Tibial nerve (tissue), 3 donors: ENCODE measurements around the genes PODNL1 and C19orf67.

GRCh38 chr19:13696435-13696932, 51.2 kb upstream of the YJU2B start:
- PRO-cap, result no peak
- RAMPAGE, long total RNA, 3 experiments, result no peak in any of the 3 experiments

- PRO-cap, result no peak
- RAMPAGE, long total RNA, 3 experiments, result no peak in any of the 3 experiments
These were observed 45.2 kb upstream of the YJU2B start for GRCh38 chr19:13702458-13702850.

- PRO-cap, result no peak
- RAMPAGE, long total RNA, 3 experiments, result no peak in any of the 3 experiments
These were observed 5.5 kb downstream of the C19orf53 start for GRCh38 chr19:13779665-13780318.

DNA sequence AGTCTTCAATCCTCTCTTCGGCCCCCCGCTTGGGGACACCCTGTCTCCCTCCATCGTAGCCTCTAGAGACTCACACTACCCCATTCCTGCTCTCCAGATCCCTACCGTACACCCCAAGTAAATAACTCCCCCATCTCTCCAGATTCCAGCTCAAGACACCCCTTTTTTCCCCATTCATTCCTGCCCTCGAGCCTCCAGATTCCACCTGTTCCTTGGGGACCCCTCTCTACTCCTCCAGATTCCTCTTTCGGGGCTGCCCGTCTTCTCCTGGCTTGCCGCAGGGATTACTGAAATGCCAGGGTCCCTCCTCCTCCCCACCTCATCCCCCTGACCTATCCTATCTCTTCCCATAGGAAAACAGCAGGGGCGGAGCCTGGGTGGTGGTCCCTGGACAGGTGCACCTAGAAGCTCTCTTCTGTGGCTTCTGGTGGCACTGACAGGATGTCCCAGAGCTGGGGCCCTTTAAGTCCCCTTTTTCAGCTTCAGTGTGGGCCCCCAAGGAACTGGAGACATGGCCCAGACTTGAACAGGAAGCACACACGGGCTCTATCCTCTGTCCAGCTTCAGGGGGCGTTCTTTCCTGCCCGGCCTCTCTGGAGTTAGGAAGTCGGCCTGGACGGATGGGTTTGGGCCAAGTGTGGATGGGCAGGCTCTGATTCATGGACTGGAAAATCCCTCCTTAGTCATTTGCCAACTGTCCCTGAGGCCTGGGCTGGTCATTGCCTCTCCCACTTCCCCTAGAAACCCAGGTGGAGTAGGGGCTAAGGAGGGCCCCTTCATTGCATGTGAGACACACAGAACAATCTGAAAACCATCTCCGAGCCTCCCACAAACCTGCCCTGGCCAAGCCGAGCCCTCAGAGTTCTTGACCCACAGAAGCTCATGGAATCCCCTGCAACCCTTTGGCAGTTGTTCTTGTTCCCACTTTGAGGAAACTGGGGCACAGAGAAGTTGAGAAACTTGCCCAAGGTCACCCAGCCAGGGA, 1.3 kb downstream of the ZSWIM4 start:
- PRO-cap, result no peak
- RAMPAGE, long total RNA, 3 experiments, result no peak in any of the 3 experiments

DNA sequence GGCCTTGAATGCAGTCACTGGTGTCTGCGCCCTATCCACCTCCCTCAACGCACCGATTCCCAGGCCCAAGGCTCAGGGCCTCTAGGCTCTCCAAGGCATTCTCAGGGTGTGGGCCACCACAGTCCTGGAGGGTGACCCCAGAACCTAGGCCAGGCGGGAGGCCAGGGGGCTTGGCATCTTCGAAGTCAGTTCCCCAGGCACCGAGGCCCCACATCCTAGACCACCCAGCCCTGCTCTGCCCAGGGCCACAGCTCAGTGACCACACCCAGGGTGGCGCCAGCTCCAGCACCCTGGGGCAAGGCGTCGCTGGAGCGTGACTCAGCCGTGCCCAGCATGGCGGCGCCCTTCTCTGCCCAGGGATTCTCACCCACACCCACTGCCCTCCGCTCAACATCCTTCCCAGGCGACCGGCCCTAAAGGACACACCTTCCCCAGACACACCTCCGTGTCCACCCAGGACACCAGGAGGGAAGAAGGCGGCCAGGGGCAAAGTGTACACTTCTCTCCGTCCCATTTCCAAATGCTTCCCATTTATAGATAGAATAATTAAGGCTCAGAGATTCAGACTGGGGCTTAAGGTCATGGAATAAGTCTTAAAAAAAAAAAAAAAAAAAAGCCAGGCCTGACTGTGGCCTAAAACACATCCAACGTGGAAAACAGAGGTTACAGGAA, 36.5 kb upstream of the NANOS3 start:
- PRO-cap, result bidirectional peak, plus-strand start at position 360 of the sequence, minus-strand start at position 257 of the sequence
- RAMPAGE, long total RNA, 3 experiments, result no peak in any of the 3 experiments

GRCh38 chr19:13843256-13844055, 33.5 kb upstream of the NANOS3 start:
- PRO-cap, result bidirectional peak, plus-strand start at chr19:13843871, minus-strand start at chr19:13843756
- RAMPAGE, long total RNA, 3 experiments, result no peak in any of the 3 experiments

- PRO-cap, result no peak
- RAMPAGE, long total RNA, 3 experiments, result no peak in any of the 3 experiments
These were observed 12.0 kb upstream of the NANOS3 start for GRCh38 chr19:13864845-13865476.

DNA sequence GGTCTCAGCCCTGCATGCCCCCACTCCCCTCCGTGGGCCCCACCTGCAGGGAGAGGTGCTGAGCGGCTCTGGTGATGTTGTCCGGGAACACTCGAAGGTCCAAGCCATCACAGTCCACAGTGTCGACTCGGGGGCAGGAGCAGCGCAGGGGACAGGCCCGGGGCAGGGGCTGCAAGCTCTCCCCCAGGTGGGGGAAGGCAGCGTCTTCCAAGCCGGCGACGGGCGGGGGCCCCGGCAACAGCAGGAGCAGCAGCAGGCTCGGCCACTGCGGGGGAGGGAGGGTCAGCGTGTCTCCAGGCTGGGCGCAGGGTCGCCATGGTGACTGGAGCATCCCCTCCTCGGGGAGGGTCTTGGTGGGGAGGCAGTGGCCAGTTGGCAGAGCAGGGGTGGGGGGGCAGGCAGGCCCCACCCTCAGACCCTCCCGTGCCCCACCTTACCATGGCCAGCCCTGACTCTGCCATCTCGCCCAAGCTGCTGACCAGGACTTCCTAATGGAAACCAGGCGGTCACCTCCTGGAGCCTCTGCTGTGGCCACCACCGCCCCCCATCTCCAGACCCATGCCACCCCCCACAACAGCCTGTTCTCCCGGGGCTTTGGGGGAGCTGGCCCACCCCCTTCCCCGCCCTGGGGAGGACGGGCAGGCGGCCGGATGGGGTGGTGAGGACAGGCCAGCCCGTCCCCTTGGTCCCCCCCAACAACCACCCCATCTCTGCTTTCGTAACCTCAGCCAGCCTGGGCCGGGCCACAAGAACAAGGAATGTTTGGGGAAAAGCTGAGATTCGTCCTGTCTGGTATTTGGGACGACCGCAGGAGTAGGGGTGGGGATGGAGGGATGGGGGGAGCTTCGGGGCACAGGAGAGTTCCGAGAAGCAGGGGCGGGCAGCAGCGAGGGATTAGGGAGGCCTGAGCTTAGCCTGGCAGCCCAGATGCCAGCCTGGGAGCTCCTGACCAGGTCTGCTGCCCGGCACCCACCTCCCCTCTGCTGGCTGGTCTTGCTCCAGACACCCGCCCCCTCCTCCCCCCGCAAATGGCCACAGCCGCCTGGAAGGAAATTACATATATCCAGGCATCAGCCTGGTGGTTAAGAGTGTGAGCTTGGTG, at the start of gene PODNL1:
TSS of gene PODNL1 (minus strand) at position 676 of the 1,102 bp plus-strand sequence.
- PRO-cap, result no peak
- RAMPAGE, long total RNA, 3 experiments, result start-site peak on the minus strand in 2 of 3 experiments, centred at positions 380 to 574 of the sequence, 15 to 17 reads per replicate

GRCh38 chr19:13951911-13952288, 409 bp upstream of the DCAF15 start:
- PRO-cap, result bidirectional peak, plus-strand start at chr19:13952490, minus-strand start at chr19:13952167
- RAMPAGE, long total RNA, 3 experiments, result no peak in any of the 3 experiments

DNA sequence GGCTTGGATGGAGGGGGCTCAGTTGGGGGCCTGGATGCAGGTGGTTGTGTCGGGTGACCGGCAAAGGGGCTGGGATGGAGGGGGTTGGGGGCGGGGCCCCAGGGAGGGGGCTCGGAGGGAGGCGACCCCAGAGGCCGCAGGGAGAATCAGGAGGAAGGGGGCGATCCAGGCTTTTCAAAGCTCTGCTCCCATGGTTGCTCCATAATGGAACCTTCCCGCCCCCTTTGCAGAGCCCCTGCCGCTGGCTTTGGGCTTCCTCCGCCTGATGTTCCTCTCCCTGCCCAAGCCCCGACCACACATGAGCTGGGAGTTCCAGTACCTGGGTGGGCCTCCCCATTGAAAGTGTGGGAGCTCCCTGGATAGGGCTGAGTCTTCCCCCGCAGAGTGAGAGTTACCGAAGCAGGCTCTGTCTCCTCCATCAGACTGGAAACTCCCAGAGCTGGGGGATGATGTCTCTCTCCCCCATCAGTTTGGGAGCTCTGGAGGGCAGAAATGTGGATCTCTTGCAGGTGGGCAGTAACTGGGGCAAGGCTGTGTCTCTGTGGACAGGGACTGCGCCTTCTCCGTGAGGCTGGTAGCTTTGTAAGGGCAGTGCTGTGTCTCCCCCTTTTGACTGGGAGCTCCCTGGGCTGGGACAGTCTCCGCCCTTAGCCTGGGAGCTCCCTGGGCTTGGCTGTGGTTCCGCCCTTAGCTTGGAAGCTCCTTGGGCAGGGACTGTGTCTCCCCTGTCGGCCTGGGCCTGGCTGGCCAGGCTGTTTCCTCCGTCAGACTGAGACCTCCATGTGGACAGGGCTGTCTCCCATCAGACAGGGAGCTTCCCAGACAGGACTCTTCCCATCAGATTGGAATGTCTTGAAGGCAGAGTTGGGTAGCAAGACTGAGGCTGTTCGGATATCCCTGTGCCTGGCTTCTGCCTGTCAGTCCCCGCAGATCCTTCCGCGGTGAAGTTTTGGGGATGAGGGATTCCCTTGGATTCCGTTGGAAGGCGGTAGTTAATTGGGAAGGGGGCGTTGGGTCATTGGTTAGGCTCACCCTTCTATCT, 812 bp downstream of the DCAF15 start:
- PRO-cap, result no peak
- RAMPAGE, long total RNA, 3 experiments, result no peak in any of the 3 experiments

DNA sequence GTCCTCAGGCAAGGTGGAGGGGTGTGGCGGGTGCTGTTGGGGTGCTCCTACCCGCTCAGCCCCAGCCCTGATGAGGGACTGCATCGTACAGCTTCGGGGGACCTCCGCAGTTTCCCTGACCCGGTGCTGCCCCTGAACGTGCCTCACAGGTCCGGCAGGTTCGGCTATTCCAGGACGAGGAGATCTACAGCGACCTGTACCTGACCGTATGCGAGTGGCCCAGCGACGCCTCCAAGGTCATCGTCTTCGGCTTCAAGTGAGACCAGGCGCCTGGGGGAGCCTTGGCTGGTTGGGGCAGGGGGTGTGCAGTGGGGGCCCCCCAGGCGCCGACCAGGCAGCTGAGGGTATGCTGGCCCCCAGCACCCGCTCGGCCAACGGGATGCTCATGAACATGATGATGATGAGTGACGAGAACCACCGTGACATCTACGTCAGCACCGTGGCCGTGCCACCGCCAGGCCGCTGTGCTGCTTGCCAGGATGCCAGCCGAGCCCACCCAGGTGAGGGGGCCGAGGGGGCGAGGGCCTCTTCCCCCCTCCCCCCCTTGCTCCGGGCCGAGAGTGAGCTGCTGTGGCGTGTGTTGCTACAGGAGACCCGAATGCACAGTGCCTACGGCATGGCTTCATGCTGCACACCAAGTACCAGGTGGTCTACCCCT, 3.6 kb downstream of the DCAF15 start:
- PRO-cap, result no peak
- RAMPAGE, long total RNA, 3 experiments, result no peak in any of the 3 experiments

DNA sequence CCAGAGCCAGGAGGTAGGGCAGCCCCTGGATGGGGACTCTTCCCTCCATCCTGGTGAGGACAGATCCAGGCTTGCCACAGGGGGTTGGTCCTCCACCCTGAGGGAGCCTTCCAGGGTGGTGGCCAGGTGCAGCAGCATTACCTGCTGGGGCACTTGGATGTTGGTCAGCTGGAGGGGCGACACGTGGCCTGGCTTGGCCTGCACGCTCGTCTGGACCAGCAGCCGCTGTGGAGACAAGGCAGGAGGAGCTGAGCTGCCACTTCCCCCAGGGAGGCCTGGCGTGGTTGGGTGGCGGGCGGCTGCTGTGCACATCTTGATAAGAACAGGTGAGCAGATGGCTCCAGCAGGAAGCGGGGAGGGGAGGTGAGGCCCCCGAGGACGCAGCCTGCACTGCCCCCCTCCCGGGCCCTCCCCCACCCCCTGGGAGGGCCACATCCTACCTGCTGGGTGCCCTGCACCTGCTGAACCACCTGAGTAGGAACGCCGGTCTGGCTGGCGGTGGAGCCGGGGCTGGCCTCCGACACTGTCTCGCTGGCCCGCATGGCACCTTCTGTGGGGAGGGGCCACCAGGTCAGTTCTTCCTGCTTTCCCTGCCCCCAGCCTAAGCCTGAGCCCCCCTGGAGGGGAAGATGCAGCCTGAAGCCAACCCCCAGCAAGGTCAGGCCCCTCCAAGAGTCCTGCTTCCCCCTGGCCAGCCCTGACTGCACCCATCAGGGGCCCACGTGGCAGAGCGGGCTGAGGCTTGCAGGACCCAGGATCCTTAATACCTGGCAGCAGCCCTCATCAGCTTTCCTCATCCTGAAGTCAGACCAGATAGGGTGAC, 22.9 kb downstream of the RFX1 start:
- PRO-cap, result no peak
- RAMPAGE, long total RNA, 3 experiments, result no peak in any of the 3 experiments

DNA sequence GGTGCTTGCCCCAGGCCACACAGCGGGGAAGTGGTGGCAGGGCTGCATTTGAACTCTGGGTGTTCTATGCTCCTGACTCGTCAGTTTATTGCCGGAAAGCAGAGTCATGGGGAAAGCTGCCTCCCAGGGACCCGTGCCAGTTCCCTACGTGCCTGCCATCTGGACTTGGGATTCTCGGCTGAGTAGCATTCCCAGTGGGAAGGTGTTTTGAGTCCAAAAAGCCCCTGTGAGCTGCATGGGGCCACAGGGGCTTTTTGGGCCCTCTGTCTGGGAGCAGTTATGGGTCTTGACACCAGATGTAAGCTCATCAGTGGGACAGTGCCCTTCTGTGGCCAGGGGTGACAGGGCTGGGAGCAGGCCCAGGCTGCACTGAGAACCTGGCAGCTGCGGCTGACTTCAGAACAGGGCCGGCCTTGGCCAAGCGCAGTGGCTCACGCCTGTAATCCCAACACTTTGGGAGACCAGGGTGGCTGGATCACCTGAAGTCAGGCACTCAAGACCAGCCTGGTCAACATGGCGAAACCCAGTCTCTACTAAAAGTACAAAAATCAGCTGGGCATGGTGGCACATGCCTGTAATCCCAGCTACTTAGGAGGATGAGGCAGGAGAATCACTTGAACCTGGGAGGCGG, 10.9 kb downstream of the RFX1 start:
- PRO-cap, result no peak
- RAMPAGE, long total RNA, 3 experiments, result no peak in any of the 3 experiments

GRCh38 chr19:14073262-14073939, 815 bp downstream of the MISP3 start:
- PRO-cap, result bidirectional peak, plus-strand start at chr19:14073762, minus-strand start at chr19:14073476
- RAMPAGE, long total RNA, 3 experiments, result start-site peak on the plus strand in 2 of 3 experiments, at chr19:14073712-14073824 at its widest, 12 to 34 reads per replicate

DNA sequence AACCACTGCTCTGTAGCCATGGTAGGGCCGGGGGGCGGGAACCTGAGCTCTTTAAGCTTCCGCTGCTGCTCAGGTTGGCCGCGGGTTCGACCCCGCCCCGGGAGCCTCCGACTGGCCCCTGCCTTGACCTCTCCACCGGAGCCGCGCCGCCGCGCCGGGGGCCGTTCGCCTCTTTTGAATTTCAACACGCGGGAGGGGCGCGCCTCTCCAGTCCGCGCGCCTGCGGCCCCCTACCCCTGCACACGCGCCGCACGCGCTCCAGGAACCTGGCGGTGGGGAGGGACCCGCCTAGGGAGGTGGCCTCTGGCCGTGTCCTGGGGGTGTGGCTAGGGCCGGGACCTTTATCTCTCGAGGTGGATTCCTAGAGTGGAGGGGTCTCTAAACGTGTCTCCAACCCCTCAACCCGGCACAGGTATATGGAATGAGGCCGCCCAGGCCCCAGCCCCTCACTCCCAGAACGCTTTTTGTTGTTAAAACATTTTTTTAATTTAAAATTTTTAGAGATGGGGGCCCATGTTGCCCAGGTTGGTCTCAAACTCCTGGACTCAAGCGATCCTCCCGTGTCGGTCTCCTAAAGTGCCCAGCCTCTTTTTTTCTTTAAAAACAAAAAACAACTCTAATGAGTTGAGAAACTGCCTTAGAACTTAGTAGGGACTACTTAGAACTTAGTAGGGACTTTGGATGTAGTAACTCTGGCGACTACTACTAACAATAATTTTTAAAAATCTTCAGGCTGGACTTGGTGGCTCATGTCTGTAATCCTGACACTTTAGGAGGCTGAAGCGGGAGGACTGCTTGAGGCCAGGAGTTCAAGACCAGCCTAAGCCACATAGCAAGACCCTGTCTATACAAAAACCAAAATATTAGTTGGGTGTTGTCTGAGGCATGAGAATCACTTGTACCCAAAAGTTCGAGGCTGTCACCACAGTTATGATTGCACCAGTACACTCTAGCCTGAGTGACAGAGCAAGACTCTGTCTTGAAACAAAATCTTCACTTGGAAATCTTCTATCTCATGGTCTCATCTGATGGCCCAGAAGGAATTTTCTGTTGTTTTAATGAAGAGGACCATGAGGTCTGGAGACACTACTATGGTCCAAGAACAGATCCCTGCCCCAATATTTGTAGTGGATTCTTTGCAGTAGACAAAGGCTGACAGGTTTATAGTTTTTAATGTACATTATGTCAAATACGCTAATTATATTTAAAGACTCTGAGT, at the start of gene C19orf67:
TSS of gene C19orf67 (minus strand) at position 176 of the 1,219 bp plus-strand sequence.
- PRO-cap, result no peak
- RAMPAGE, long total RNA, 3 experiments, result no peak in any of the 3 experiments

DNA sequence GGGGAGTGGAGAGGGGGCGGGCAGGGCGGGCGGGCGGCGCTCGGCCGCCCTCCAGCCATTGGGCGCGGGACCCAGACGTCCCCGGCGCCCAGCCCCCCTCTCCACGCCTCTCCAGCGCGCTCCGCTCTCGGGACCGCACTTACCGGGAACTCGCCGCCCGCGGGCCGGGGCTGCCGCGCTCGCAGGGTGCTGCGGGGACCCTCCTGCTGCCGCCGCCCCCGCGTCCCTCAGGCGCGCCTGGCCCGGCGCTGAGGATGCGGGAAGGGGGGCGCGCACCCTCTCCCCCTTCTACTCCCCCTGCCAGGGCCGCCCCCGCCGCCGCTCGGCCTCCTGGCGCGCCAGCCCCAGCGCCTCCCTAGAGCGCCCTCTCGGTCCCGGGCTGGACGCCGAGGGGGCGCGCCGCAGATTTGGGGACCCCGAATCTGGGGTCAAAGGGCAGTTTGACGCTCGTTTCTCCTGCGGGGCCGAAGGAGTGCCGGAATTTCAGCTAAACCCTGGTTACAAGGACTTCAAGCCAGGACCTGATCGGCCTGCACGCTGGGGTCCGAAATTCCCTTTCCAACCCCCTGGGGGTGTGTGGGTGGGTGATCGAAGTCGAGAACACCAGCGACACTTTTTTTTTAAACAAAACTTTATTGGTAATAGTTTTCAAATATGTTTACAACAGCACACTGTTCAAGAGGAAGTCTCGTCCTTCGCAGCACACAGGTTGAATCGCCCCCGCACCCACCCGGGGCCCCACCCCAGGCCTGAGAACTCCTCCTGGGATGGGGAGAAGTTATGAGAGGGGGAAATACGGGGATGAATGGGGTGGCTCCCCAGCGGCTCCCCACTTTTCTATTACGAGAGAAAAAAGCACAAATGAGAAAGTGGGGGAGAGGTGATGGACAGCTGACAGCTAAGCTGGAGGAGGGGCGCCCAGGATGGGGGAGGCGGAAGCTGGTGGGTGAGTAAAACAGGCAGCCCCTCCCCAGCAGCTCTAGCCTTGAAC, 5.8 kb upstream of the C19orf67 start:
- PRO-cap, result bidirectional peak, plus-strand start at position 138 of the sequence, minus-strand start outside the sequence
- RAMPAGE, long total RNA, 3 experiments, result no peak in any of the 3 experiments

GRCh38 chr19:14125243-14125834, 7.8 kb upstream of the PRKACA start:
- PRO-cap, result no peak
- RAMPAGE, long total RNA, 3 experiments, result no peak in any of the 3 experiments

- PRO-cap, result no peak
- RAMPAGE, long total RNA, 3 experiments, result no peak in any of the 3 experiments
These were observed 1.4 kb downstream of the ADGRL1 start for GRCh38 chr19:14204664-14204914.

DNA sequence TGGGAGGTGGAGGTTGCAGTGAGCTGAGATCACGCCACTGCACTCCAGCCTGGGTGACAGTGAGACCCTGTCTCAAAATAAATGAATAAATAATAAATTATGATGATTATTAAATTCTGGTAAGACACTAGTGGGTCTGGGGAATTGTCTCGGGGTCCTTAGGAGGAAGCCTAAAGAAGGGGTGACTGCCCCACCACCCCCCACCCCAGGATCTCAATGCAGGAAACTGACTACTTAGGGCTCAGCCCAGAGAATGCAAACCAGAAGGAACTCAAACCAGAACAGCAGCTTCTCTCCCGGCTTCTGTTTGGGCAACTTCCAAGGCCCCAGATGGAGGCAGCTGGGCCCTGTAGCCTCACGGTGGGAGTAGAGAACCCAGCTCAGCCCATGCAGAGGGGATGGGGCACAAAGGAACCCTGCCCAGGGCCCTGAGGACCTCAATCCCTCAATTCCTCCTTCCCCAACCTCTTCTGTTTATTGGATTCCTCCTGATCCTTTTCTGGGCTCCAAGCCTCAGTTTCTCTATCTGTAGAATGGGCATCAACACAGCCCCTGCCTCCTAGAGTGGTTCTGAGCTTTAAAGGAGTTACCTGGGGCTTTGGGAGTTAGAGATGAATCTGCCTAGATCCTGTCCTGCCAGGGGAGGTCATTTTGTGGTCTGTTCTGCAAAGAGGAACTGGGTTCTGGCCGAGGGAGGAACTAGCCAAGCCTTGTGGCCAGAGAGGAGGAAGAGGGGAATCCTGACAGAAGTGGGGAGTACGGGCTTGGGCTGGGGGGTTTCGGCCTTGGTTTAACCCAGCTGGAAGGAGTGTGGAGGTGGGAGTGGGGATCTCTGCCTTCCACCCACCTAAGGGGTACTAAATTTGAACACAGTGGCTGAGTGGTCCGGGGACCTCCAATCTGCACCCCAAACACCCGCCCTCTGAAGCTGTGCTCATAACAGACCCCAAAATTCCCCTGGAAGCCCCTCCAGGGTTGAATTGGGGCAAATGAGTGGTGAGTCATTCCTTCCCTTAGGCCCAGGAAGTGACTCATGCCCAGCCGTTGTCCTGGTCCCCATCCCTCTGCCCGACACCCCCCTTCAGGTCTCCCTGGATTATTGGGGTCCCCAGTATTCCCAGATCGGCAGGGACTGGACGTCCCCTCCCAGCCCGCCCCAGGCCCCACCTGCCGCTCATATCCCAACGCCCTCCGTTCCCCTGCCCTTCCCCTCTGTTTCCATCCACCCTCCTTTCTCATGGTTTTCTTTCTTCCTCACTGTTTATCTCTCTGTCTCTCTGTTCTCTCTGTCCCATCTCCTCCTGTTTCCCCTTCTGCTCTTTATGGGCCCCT, 2.7 kb downstream of the ADGRE5 start:
- PRO-cap, result no peak
- RAMPAGE, long total RNA, 3 experiments, result no peak in any of the 3 experiments

DNA sequence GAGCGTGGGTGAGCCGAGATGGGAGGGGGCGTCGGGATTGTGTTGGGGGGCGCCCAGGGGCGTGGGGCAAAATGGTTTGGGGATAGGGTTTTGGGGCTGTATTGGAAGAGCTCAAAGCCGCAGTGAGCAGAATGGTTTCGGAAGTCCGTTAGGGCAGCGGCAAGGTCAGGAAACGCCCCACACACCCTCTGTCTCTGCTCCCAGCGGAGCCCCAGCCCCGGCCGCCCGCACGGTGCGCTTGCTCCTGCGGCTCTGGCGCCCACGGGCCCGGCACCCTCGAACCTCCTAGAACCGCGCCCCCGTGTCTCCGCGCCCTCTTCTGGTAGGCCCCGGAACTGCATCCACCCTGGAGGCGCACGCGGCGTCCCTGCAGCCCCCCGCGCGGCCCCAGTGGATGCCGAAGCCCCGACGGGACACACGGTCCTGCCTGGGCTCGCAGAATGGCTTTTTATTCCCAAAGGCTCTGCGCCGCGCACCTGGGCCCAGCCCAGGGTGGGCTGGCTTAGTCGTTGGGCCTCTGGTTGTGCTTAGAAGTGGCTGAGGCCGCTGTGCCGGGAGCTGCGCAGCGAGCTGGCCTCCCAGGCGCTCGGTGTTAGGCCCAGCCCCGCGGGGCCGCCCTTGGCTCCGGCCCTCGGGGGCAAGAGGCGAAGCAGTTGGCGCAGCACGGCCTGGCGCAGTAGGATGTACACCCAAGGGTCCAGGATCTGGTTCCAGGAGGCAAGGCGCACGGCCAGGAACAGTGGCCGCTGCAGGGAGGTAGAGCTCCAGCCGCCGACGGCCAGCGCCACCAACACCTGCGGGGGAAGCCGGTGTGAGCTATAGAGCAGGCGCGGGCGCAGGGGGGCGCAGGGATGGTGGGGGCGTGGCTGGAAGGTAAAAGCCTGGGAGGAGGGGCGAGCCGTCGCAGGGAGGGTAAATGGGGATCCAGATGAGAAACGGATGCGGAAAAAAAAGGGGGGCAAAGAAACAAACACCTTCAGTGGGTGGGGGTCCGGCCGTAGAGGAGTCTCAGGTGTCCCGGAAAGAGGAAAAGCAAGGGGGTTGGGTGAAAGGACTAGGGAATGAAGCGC, 2.8 kb downstream of the PTGER1 start:
- PRO-cap, result no peak
- RAMPAGE, long total RNA, 3 experiments, result no peak in any of the 3 experiments